Esophagus squamous epithelium (tissue), 4 donors: ENCODE measurements around a stretch of chr2.

GRCh38 chr2:96539005-96539279 is 2.4 kb downstream of the ARID5A start:
- PRO-cap = no peak
- RAMPAGE, long total RNA, 4 experiments = no peak in any of the 4 experiments

DNA sequence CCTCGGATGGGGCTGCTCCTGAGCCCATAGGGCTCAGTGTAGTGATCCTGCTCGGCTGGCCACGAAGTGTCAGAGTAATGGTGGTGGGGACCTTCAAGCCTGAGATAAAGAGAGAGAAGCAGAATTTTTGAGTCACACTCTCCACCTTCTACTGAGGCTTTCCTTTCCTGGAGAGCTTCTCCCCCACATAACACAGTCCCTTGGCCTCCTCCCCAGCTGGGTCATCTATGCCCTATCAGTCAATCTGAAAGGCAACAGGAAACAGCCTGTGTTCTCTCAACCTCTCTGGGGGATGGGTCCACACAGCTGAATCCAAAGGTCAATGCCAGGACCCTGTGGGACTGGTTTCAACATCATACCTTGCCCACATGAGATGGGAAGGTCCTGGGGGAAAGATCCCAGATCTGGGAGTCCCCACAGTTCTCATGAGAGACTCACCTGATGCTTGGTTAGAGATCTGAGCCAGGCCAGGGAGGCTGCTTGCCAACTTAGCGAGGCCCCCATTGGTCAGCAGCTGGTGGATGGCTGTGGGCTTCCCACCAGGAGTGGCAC is 36.4 kb downstream of the KANSL3 start:
- PRO-cap = no peak
- RAMPAGE, long total RNA, 4 experiments = no peak in any of the 4 experiments

GRCh38 chr2:96608477-96609244 is 29.5 kb downstream of the KANSL3 start:
- PRO-cap = no peak
- RAMPAGE, long total RNA, 4 experiments = no peak in any of the 4 experiments

GRCh38 chr2:96806368-96807453 is 9.4 kb upstream of the CNNM3 start:
- PRO-cap = no peak
- RAMPAGE, long total RNA, 4 experiments = no peak in any of the 4 experiments

- PRO-cap = no peak
- RAMPAGE, long total RNA, 4 experiments = no peak in any of the 4 experiments
Measured at GRCh38 chr2:96881469-96882024, 11.7 kb upstream of the SEMA4C start.

DNA sequence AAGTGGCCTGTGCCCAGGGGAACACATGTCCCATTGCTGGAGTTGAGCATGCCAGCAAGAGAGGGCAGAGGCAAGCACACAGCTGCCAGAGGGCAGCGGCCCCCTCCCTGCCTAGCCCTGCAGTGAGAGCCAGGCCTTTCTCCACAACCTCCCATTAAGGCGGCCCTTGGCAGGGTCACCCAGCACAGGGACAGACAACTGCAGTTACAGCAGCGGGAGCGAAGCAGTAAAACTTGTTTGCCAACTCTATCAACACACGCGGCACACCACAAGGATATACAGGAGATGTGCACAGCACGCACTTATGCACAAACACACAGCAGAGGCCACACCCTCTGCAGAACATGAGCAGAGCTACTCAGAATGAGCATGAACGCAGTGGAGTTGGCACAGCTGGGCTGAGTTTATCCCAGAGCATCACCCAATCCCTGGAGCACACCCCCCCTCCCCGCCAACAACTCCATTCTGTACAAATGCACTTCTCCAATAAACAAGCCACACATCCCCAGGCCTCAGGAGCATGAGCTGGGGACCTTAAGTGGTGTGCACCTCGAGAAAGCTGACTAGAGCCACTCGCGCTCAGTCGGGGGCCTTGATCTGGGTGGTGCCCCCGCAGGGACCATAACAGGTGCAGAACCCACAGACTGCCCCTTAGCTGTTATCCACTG is 18.7 kb upstream of the SEMA4C start:
- PRO-cap = bidirectional peak, plus-strand start at position 305 of the sequence, minus-strand start at position 202 of the sequence
- RAMPAGE, long total RNA, 4 experiments = no peak in any of the 4 experiments

DNA sequence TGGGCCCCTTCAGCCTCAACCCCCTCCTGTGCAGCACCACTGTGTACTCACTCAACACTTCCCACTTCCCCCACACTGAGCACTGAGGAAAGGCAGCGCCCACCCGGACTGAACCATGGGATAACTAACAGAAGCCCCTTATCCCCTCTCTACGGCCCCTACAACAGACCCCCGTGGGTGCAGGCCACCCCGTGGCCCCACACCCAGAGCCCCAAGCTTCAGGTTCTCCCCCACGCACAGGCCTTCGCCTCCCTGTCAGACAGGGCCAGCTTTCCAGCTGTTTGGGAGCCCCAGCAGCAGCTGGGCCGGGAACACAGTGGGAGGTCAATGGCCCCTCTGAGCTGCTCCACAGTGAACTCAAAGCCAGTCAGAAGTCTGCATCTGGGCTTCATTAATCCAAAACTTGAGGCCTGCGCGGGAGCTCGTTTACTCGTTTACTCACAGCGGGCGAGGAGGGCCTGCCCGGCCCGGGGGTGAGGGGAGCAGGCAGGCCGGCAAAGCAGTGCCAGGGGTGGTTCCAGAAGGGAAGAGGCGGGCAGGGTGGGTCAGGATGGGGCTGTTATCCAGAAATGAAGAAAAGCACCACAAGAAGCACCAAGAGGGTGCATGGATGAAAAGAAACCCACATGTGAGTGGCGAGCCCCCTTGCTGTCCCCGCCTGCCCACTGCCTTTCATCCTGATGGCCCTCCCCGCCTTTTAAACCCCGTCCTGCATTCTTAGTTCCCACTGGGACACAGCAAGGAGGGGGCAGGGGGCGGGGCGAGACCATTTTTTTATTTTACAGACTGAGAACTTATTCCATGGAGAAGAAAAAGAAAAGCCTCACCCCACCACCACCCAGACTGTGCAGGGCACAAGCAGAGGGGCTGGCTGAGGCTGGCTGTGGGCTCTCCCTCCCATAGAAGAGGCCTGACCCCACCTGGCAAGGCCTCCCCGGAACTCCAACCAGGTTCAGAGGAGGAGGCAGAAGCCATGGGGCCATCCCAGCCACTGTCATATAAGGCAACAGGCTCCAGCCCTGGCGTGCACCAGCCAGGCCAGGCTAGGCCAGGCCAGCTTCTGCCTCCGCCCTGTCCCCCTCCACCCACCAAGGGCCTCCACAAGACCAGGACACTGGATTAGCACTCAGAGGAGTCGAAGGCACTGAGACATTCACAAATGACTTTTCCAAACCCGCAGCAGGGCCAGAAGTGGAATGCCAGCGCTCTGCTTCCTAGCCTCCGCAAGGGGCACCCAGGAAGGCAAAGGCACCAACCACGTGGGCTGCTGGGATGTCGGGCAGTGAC is 37.1 kb upstream of the SEMA4C start:
- PRO-cap = bidirectional peak, plus-strand start at position 841 of the sequence, minus-strand start at position 699 of the sequence; bidirectional peak, plus-strand start at position 1,129 of the sequence, minus-strand start at position 1,062 of the sequence
- RAMPAGE, long total RNA, 4 experiments = no peak in any of the 4 experiments

DNA sequence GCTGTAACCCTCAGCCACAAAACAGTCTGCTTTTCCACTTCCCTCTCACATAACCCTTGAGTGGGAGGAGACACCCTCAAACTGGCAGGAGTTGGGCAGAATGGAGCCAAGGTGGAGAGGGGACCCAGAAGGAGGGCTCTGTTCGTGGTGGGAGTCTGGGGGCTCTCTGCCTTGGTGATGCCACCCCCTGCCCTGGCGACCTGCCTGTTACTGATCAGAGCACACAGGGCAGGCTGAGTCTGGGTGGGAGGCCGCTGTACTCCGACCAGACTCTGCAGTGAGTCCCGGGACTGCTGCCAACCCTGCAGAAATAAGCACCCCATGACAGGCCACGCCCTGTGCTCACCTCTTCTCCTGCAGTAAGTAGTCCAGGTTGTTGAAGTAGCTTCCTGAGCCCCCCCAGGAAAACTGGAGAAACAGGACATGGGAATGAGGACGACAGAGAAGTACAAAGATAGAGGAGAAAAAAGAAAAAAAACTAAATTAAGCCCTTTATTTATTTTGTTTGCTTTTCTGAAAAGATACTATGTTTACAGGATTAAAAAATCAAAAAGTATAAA is 15.9 kb downstream of the FAM178B start:
- PRO-cap = no peak
- RAMPAGE, long total RNA, 4 experiments = no peak in any of the 4 experiments

DNA sequence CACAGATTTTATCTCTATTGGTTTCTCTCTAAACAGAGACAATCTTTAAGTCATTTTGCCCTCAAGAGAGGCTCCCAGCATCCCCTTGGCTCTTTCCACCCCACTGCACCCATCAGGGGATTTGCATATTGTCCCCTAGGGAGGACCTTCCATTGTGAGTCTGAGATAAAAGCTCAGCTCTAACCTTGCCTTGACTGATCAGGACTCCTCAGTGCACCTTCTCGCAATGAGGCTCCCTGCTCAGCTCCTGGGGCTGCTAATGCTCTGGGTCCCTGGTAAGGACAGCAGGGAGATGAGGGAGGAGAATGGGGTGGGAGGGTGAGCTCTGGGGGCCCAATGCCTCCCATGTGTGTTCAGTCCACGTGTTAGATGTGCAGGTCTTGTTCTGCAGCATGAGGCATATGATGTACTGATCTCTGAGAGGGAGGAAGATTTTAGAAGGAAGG is 48.7 kb downstream of the FAHD2B start:
- PRO-cap = unidirectional peak, plus-strand start at position 197 of the sequence
- RAMPAGE, long total RNA, 4 experiments = no peak in any of the 4 experiments

DNA sequence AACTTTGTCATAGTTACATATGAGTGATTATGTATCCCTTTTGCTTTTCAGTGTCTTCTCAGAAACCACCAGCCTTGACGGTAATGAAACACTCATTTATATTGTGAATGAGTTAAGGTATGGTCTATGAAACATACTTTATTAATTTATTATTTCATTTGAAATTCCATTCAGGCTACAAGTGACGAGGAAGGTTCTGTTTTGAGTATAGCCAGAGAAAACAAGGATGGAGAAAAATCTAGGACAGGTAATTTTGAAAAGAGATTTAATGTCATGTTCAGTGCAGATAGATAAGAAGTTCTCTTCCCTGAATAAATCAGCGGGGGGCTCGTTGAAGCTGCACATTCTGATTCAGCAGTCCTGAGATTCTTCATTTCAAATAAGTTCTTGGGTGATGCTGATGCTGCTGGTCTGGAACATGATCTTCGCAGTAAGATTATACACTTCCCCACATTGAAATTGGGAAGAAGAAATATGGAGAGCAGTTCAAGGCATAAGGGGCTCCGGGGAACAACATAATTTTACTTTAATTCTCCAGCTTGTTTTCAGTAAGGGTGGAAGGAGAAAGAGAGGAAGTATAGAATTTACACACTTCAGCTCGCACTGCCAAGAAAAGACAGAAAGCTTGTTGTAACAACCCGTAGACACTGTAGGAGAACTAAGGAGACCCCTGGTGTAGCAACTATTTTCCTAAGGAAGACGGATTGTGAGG is 80.0 kb downstream of the ANKRD36 start:
- PRO-cap = no peak
- RAMPAGE, long total RNA, 4 experiments = no peak in any of the 4 experiments

DNA sequence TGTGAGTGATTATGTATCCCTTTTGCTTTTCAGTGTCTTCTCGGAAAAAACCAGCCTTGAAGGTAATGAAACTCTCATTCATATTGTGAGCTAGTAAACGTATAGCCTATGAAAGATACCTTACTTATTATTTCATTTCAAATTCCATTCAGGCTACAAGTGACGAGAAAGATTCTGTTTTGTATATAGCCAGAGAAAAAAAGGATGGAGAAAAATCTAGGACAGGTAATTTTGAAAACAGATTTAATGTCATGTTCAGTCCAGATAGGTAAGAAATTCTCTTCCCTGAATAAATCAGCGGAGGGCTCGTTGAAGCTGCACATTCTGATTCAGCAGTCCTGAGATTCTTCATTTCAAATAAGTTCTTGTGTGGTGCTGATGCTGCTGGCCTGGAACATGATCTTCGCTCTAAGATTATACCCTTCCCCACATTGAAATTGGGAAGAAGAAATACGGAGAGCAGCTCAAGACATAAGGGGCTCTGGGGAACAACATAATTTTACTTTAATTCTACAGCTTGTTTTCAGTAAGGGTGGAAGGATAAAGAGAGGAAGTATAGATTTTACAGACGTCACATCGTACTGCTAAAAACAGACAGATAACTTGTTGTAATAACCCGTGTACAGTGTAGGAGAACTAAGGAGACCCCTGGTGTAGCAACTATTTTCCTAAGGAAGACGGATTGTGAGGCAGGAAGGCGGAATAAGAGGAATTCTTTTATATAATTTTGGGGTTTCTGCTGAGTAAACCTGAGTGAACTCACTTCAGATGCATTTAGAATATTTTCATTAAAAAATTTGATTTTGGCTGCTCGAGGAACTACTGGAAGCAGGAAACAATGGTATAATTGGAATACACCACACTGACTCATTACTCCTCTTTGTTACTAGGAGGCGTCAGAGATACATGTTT is 97.0 kb downstream of the ANKRD36 start:
- PRO-cap = no peak
- RAMPAGE, long total RNA, 4 experiments = no peak in any of the 4 experiments

DNA sequence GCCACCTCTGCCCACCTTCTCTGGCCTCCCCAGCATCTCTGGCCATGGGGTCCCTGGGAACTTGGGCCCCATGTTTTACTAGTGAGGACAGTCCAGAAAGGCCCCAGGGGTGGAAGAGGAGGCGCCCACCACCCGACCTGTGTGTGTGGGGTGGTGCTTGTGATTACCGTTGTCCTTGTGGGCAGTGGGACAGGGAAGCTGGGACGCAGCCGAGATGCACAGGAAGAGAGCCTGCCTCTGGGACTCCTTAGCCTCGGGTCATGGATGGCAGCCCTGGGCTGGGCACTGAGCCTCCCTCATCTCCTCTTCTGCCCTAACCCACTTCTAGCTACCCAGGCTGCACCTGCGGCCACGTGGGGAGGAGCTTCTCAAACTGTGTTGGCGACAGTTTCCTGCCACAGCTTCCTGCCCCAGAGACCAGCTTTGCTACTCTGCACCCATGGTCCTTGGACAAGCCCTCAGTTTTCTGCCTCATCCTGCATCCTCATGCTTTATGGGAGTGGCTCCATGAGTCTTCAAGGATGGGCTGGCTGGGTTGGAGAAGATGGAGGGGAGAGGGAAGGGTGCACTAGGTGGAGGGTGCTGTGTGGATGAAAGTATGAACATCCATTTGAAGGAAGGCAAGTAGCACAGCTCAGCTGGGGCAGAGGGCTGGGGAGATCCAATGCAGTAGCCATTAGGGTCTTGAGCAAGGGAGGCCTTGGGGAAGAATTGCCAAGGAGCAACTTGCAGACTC is 5.2 kb downstream of the ZAP70 start:
- PRO-cap = unidirectional peak, minus-strand start at position 310 of the sequence
- RAMPAGE, long total RNA, 4 experiments = no peak in any of the 4 experiments

- PRO-cap = no peak
- RAMPAGE, long total RNA, 4 experiments = no peak in any of the 4 experiments
Measured at GRCh38 chr2:97760488-97761387, 47.4 kb downstream of the ZAP70 start.

- PRO-cap = no peak
- RAMPAGE, long total RNA, 4 experiments = no peak in any of the 4 experiments
Measured at GRCh38 chr2:97782176-97782577, 68.8 kb downstream of the ZAP70 start.

DNA sequence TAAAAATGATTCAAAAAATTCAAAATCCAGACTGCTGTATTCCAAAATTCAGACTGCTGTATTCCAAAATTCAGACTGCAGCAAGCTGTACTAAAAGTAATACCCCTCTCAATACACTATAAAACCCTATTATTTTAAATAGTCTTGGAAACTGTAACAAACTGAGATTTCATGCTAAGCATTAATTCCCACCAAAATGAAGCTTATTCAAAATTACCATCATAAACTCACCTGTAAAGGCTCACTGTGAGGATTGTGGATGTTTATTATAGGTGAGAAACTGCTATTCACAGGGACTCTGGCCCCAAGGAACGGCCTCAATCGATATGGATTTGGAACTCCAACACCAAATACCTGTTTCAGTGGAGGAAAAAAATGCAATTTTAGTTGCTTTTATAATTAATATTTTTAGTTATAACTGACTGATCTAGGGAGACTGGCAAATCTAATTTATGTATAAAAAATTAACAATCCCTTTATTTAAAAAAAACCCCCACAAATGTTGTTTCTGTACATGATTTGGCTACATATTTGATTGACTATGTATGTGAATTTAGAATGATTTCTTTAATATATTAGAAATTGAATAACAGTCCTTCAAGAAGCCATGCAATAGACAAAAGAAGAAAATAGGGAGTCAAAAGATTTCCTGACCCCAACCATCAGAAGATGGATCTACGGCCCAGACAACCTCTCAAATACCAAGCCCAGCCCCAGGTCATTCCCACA is 128.4 kb downstream of the ZAP70 start:
- PRO-cap = no peak
- RAMPAGE, long total RNA, 4 experiments = no peak in any of the 4 experiments

GRCh38 chr2:97887094-97887489 is 108.7 kb downstream of the TMEM131 start:
- PRO-cap = no peak
- RAMPAGE, long total RNA, 4 experiments = no peak in any of the 4 experiments

GRCh38 chr2:97994723-97995759 is 707 bp downstream of the TMEM131 start:
- PRO-cap = bidirectional peak, plus-strand start at chr2:97995251, minus-strand start at chr2:97995151
- RAMPAGE, long total RNA, 4 experiments = no peak in any of the 4 experiments

GRCh38 chr2:98153455-98154013 is 66.6 kb downstream of the VWA3B start:
- PRO-cap = no peak
- RAMPAGE, long total RNA, 4 experiments = no peak in any of the 4 experiments

GRCh38 chr2:98308064-98308606 is 38.1 kb upstream of the CNGA3 start:
- PRO-cap = no peak
- RAMPAGE, long total RNA, 4 experiments = no peak in any of the 4 experiments

- PRO-cap = no peak
- RAMPAGE, long total RNA, 4 experiments = no peak in any of the 4 experiments
Measured at GRCh38 chr2:98467043-98467287, 22.3 kb downstream of the INPP4A start.